ENCODE measurements around a stretch of chr12.

DNA sequence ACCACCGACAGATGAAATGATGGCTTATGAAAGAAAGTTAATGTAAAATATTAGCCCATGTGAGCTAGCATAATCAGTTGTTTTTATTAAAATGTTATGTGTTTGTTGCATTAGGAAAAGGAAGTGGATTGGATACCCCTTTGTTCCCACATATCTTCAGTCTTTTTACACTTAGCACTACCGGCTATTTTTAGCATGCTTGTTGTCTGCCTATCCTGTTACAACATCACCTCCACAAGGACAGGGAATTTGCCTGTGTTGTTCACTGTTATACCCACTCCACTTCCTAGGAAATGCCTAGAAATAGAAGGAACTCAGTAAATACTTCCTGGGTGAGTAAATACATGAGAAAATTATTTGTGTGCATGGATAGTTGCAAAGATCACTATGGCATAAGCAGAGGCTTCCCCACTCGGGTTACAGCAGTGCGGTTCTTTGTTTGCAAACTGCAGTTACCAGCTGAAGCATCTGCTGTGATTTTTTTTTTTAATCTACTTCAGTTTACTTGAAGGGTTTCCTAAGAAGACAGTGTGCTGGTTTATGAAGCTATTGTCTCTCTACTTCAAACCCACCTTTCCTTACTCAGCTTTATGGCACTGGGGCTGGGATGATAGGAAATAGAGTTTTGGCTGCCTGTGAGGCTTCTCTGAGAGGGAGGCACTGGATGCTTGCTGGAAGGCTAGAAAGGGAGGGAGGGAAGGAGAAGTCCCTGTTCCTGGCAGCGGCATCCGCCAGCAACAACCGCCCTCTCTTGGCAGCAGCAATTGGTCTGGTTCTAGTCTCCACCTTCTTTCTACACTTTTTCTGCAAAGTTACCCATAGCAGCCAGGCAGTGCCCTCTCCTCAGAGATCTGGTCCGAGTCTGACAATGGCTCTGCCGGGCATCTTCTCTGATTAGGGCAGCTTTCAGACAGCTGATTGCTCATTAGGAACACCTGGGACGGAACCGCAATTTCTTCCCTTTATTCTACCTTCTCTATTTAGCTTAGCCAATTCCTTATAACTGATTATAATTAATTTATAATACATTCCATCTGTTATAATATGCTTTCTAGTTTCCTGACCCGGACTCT lies 29.1 kb downstream of the PDE6H start:
- PRO-cap: no peak

DNA sequence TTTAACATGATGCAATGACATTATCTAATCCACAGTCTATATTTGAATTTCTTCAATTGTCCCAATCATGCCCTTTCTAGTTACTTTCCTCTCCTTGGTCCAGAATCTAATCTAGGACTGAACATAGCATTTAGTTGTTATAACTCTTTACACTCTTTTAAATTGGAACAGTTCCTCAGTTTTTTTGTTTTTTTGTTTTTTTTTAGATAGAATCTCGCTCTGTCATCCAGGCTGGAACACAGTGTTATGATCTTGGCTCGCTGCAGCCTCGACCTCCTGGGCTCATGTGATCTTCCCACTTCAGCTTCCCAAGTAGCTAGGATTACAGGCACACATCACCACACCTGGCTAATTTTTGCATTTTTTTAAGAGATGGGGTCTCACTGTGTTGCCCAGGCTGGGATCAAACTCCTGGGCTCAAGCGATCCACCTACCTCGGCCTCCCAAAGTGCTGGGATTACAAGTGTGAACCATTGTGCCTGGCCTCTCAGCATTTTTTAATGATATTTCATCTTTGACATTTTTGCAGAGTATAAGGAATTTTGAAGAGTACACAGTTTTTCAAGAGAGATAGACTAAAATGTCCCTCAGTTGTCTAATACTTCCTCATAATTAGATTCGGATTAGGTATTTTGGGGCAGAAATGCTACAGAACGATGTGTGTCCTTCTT lies 63.0 kb downstream of the RERG start:
- PRO-cap: no peak

GRCh38 chr12:15546138-15547006 lies 224.1 kb downstream of the PTPRO start:
- PRO-cap: unidirectional peak, minus-strand start at chr12:15546599

DNA sequence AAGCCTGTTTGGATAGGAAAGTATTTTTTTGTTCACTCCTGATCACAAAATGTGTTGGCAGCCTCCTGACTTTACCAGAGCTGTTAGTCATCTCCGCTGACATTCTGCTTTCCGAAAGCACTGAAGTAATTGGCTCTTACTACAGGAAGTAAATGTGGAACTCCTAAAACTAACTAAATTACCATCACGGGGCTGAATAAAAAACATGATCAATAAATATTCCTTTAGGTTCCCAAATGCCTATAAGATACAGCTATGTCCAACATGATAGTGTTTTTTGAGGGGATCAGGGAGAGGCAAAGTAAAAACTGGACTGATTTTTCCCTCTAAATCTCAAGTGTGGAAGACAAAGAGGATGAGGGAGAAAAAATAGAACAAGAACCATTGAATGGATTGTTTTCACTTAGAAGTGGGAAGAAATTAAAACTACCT lies 225.4 kb downstream of the EPS8 start:
- PRO-cap: no peak

GRCh38 chr12:15656635-15657726 lies 132.2 kb downstream of the EPS8 start:
- PRO-cap: no peak

DNA sequence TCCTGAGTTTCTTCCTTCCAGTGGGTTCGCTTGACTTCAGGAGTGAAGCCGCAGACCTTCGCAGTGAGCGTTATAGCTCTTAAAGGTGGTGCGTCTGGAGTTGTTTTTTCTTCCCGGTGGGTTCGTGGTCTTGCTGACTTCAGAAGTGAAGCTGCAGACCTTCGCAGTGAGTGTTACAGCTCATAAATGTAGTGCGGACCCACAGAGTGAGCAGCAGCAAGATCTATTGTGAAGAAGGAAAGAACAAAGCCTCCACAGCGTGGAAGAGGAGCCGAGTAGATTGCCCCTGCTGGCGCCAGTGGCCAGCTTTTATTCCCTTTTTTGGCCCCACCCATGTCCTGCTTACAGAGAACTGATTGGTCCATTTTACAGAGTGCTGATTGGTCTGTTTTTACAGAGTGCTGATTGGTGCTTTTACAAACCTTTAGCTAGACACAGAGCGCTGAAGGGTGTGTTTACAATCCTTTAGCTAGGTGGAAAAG lies 14.9 kb upstream of the MGST1 start:
- PRO-cap: no peak

GRCh38 chr12:16350468-16351235 lies 3.2 kb downstream of the MGST1 start:
- PRO-cap: no peak

GRCh38 chr12:16359653-16360149 lies 12.3 kb downstream of the MGST1 start:
- PRO-cap: no peak

GRCh38 chr12:16600355-16601141 lies 5.4 kb downstream of the LMO3 start:
- PRO-cap: no peak

DNA sequence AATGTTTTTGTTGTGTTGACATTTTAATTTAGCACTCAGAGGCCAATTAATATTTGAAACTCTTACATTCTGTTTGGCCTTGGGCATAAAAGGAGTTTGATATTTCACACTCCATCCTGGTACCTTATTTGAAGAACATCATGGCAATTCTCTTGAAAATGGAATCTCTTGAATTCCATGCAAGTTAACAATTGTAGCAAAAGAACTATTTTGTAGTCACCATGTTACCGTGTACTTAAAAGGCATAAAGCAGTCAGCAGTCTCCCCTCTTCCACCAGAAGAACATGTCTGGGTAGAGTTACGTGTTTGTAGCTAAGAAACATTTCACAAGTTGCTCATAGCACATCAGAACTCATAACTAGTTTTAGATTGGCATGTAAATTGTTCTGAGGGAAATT lies 2.8 kb downstream of the LMO3 start:
- PRO-cap: no peak

GRCh38 chr12:16611268-16611720 lies 5.3 kb upstream of the LMO3 start:
- PRO-cap: no peak

GRCh38 chr12:19249097-19249526 lies 119.6 kb downstream of the PLEKHA5 start:
- PRO-cap: no peak

- PRO-cap: no peak
Observed at GRCh38 chr12:19411828-19412285, 27.4 kb upstream of the AEBP2 start.

DNA sequence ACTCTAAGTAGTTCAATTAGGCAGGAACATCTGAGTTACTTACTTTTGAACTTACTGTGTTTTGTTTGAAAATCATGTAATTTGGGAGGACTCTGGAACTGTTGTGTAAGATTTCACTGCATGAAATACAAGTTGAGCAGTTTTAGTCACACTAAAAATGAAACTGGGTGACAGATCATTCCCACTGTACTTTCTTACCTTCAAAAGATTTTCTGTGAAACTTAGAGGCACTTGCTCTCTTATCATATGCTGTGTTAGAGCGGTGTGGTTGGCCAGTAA lies 113.1 kb downstream of the AEBP2 start:
- PRO-cap: no peak

- PRO-cap: no peak
Observed at GRCh38 chr12:19779249-19779816, 340.0 kb downstream of the AEBP2 start.

GRCh38 chr12:19849999-19851032 lies 411.0 kb downstream of the AEBP2 start:
- PRO-cap: no peak

- PRO-cap: no peak
Observed at GRCh38 chr12:19855819-19856180, 416.5 kb downstream of the AEBP2 start.

DNA sequence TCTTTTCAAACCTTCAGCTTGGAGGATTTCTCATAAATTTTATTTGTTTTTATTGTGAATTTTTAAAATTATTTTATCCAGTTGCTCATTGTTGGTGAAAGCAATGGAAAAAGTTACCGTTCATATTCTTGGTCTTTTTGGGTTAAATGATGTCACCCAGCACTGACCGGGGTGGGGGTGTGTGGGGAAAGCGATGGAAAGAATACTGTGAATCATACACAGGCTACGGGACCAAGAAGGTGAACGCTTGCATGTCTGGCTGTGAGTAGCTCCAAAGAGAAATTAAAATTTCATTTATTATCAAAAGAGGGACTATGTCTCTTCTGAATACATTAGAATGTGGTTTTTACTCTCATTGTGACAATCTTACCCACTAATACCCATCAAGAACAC lies 430.1 kb downstream of the AEBP2 start:
- PRO-cap: no peak

- PRO-cap: no peak
Observed at GRCh38 chr12:20319389-20319857, 48.9 kb upstream of the PDE3A start.

- PRO-cap: no peak
Observed at GRCh38 chr12:20379287-20379719, 11.0 kb downstream of the PDE3A start.

Data from natural killer cell (primary cell).